PC-3 (cell line): ENCODE measurements around a stretch of chr7.

DNA sequence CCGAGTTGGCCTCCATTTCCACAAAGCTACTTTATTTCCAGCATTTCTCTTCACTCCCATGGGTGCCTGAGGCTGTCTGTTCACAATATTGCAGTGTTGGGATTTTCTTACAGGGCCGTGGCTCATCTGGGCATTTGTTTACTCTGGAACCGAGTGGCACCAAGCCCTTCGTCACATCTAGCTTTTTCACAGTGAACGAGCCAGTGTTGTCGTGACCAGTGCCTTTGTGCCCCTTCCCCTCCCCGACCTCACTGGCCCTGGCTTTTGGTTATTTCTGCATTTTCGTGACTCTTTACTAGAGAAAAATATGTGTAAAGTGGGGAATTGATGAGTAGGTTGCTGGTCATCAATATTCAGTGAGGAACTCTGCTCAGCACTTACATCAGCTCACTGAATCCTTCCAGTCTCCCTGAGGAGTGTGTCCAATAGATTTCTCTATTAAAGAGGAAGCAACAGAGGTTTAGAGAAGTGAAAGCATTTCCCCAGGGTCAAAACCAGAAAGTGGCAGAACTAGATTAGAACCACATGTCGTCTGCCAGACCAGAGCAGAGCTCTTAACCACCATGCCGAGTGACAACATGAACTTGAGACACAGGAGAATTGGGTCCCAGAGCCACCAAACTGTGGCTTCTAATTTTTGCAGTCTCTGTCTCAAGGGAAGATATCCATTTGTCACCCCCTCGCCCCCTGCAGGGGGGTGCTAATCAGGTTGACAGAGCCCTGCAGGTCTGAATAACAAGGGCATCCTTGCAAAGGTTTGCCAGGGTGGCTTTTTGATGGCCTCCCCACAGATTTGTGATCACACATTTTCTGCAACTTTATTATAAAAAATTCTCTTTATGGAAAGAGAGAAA lies 125.3 kb downstream of the CHN2 start:
- RAMPAGE, long total RNA = no peak

DNA sequence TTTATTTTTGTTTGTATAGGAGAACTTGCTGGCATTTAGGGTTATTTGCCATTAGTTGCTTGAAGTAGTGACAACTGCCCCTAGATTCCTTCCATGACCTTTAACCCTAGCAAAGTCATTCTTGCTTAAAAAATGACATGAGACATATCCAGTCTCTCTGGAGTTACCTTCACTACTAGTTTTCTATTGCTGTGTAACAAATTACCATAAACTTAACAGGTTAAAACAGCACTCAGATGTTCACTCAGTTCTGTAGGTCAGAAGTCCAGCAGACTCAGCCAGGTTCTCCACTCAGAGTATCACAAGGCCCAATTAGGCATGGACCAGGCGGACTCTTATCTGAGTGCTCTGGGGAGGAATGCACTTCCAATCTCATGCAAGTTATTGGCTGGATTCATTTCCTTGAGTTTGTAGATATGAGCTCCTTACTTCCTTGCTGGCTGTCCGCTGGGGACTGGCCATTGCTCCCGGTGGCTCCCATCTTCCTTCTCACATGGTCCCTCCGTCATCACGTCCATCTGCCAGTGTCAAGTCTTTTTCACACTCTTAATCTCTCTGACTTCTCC lies 137.1 kb upstream of the PRR15 start:
- RAMPAGE, long total RNA = no peak

- RAMPAGE, long total RNA = no peak
Measured at GRCh38 chr7:29449795-29450471, 113.7 kb upstream of the PRR15 start.

GRCh38 chr7:29480840-29481430 lies 82.7 kb upstream of the PRR15 start:
- RAMPAGE, long total RNA = no peak

- RAMPAGE, long total RNA = no peak
Measured at GRCh38 chr7:29607918-29608291, 44.3 kb downstream of the PRR15 start.

- RAMPAGE, long total RNA = no peak
Measured at GRCh38 chr7:29646334-29647155, 82.9 kb downstream of the PRR15 start.

GRCh38 chr7:29685712-29685965 lies 120.7 kb upstream of the WIPF3 start:
- RAMPAGE, long total RNA = no peak

GRCh38 chr7:29852976-29853877 lies 46.9 kb downstream of the WIPF3 start:
- RAMPAGE, long total RNA = no peak

DNA sequence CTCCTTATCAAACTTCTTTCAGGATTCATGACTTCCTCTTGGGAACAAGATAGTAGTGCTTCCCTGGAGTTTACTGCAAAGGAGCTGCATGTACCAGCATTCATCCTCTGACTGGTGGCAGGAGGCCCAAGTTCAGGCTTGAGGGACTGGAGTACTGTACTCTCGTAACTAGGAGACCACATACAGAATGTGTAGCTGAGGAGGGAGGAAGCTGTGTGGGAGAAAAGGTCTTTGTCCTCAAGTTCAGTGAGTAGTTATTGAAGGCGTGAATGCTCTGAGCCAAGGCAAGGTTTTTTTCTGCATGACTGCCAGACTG lies 12.9 kb downstream of the SCRN1 start:
- RAMPAGE, long total RNA = no peak

DNA sequence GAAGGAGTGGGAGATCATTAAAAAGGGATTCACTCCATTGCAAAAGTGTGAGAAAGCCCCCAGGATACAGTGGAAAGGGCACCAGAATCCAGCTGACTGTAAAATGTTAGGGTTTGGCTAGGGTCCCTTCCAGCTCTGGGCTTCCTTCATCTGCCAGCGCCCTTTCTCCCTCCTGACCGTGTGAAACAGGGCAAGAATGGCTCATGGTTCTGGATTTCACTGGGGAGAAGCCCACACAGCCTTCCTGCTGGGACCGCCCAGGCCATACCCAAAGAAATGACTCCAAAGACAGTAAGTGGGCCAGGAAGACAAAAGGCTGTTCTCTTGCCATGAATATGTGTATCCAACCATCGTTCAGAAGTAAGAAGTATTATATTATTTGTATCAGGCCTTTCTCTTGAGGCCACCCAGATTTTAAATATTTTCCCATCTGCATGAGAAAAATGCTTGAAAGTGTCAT lies 2.3 kb downstream of the MTURN start:
- RAMPAGE, long total RNA = no peak

DNA sequence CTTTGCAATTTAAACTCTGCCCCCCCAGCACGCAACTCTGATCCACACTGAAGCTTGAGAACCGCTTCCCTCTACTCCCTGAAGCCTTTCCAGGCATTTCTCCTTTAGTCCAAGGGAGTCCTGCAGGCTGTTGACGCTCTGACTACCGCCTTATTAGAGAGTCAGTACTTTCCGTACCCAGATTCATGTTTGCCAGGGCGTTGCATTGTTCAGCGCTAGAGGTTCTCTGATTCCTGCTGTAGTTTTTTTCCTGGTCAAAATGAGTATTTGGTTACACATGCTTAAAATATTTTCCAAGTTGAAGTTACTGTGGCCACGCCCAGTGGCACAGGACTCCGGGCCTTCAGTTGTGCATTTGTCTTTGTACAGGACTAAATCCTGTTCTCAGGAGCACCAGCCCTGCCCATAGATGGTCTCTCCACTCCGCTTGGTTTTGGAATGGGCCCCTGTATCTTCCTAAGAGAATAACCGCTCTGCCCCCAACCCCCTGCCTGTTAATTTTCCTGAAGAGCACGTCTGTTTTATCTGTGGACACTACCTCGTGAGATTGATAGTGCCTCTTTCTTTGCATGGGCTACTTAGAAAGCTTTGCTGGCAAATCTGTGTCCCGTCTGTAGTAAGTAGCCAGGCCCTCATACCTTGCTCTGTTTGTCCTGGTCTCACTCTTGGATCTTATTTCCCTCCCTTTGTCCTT lies 8.0 kb downstream of the MTURN start:
- RAMPAGE, long total RNA = no peak

- RAMPAGE, long total RNA = no peak
Measured at GRCh38 chr7:30253085-30253702, 31.2 kb upstream of the ZNRF2 start.

- RAMPAGE, long total RNA = no peak
Measured at GRCh38 chr7:30285475-30285735, 1.0 kb downstream of the ZNRF2 start.

DNA sequence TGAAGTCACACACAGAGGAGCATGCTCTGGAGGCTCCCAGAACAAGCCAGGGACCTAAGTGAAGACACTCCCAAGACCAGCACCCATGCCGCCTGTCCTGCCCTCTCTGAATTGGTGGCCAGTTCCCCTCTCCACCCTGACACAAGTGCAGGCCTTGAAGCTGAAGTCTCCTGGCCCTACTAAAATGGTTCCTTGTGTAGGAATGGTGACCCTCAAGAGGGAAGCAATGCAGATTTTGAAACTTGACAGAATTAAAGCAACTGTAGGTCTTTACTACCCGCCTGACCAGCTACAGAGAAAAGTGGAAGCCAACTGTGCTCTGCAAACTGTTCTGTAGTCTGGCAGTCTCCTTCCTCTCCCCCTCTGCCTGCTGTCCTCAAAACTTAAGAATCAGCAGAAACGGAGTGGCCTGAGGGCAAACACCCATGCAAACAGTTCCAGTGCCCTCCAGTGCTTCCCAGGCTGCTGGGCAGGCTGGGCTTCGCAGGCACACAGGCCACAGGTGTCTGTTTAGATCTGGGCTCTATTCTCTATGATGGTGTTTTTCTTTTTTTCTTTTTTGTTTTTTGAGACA lies 51.0 kb downstream of the NOD1 start:
- RAMPAGE, long total RNA = no peak

DNA sequence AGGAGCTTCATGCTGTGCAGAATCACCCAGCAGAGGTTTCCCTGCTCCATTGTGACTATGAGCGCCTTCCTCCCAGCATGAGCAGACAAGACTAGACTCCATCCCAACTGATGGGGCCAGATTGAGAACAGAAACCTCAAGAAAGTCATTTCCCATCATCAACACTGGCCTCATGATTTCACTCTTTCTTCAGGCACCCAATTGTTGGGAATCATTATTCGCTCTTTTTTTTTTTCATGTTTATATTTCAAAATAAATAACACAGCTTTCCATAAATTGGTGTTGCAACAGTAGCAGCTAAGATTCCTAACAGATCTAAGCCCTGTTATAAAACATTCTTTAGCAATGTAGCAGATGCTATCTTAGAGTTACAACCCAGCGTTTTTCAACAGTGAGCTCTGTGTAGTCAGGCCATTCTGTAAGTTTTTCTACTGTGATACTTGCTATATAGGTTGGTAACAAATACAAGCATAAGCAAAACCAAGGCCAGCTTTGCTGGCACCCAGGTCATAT lies 13.1 kb downstream of the NOD1 start:
- RAMPAGE, long total RNA = no peak

- RAMPAGE, long total RNA = no peak
Measured at GRCh38 chr7:30526170-30526709, 21.6 kb upstream of the GGCT start.

DNA sequence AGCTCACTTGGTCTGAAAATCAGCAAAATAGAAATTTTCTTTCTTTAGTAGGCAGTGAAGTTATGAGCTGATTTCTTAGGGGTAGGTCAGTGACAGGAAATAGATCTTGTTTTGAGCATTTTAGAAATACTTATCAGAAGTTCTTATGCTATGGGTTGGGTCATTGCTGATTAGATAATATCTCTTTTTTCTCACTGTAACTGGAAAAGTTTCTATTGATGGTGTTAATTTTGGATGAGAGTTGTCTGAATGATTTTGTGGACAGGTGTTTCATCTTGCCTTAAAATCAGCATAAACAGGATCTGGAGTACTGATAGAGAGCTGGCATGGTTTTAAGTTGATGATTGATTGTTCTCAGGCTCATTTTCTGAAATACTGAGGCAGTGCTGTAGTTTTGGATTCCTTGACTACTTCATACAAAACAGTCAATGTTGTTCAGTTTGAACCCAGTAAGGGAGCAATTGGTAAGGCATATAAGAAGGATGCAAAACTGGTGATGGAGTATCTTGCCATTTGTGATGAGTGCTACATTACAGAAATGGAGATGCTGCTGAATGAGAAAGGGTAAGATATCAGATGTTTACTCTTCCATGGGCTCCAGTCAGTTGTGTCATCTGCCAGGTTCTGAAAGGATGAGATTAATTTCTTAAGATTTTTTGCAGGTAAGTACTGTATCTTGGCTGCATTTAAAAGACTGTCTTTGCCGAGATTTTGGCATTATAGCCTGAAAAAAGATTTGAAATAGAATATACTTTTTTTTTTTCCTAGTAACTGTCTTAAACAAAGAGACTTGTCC lies 27.4 kb downstream of the GARS1 start:
- RAMPAGE, long total RNA = no peak

- RAMPAGE, long total RNA = no peak
Measured at GRCh38 chr7:30799507-30799896, 28.3 kb downstream of the MINDY4 start.

DNA sequence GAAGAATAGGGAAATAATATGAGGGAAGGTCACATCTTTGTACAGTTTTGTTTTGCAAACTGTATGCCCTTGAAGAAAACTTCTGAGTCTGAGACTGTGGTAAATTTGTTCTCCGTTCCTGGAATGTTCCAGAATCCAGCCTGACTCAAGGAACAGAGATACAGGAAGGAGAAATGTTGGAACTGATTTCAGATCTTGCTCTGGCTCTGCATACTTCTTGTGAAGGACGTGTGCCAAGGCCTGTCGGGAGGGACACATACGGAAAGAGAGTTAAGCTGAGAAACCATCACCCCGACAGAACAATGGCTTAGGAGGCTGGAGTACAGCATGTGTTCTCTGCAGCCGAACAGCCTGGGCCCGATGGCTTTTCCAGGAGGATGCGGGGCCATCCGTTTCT lies 45.0 kb downstream of the MINDY4 start:
- RAMPAGE, long total RNA = no peak

- RAMPAGE, long total RNA = no peak
Measured at GRCh38 chr7:30897193-30897989, 14.3 kb upstream of the AQP1 start.